HT-29 (cell line): ENCODE measurements around the gene SEMA4B.

GRCh38 chr15:89748231-89749323 is 2.5 kb downstream of the MESP1 start:
- RAMPAGE, long total RNA, result no peak

DNA sequence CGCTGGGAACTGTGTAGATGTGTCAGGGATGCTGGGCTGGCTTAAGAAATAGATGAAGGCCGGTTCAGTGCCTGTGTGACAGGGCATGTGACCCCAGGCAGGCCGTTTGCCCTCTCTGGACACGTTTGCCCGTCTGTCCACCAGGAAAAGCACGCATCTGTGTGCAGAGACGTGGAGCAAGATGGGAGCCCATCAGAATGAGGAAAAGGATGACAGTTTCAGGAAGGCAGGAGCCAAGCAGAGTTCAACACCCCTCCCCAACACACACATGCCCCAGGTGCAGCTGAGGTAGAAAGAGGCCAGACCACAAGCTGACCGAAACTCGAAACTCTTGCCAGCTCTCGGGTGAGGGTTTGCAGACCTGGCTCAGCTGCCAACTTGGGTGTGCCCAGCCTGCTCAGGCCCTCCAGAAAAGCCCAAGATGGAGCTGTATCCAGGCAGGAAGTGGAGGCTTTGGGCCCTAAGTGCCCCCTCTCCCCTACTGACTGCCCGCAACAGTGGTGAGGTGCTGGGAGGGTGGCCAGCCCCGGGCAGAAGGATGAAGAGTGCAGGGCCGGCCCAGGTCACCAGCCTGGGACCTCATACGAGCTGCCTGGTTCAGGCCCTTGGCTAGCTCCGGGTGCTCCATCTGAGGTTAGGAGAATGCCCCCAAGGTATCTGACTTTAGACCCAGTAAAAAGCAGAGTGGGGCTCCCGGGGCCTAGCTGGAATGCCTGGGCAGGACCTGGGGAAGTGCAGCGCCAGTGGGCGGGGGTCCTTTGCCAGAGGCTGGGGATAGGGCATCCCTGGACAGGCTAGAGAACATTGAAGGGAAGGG is 10.2 kb upstream of the MESP1 start:
- RAMPAGE, long total RNA, result no peak

GRCh38 chr15:89794887-89795315 is 18.8 kb downstream of the MESP2 start:
- RAMPAGE, long total RNA, result no peak

GRCh38 chr15:89797152-89798079 is 17.2 kb downstream of the ANPEP start:
- RAMPAGE, long total RNA, result no peak

DNA sequence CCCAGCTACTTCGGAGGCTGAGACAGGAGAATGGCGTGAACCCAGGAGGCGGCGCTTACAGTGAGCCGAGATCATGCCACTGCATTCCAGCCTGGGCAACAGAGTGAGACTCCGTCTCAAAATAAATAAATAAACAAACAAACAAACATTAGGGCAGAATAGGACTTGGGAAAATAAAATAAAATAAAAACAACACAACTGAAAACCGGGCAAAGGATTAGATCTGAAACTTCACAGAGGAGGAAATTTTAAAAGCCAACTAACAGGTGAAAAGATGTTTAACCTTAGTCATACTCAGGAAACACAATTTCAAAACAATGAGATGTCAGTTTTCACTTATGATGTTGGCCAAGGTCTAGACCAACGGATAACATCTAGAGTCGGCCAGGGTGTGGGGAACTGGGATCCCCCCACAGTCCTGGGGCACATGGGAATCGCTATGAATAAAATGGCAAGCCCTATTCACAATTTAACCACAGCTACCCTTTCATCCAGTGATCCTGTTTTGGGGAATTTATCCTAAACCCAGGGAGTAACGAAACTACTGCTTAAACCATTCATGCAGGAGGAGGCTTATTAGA is 6.0 kb upstream of the ANPEP start:
- RAMPAGE, long total RNA, result no peak

DNA sequence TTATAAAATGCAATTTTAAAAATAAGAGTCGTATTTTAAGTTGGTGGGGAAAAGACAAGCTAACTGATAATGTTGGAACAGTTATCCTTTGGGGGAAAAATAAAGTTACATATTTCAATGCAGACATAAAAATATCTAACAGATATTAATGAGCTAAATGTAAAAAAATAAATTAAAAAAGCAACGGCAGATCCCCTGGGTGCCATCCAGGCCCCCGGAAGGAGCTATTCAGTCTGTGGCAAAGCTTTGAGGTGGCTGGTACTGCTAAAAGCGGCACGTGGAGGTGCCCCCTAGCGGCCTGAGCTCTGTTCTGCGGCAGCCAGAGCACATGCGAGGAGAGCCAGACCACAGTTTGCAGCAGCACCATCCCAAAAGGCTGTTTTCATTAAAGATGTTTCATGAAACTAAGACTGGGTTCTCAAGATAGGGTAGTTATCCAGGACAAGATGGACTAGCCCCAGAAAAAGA is 18.9 kb downstream of the AP3S2 start:
- RAMPAGE, long total RNA, result no peak

GRCh38 chr15:89913132-89913845 is 537 bp upstream of the ARPIN start:
- RAMPAGE, long total RNA, result no peak

DNA sequence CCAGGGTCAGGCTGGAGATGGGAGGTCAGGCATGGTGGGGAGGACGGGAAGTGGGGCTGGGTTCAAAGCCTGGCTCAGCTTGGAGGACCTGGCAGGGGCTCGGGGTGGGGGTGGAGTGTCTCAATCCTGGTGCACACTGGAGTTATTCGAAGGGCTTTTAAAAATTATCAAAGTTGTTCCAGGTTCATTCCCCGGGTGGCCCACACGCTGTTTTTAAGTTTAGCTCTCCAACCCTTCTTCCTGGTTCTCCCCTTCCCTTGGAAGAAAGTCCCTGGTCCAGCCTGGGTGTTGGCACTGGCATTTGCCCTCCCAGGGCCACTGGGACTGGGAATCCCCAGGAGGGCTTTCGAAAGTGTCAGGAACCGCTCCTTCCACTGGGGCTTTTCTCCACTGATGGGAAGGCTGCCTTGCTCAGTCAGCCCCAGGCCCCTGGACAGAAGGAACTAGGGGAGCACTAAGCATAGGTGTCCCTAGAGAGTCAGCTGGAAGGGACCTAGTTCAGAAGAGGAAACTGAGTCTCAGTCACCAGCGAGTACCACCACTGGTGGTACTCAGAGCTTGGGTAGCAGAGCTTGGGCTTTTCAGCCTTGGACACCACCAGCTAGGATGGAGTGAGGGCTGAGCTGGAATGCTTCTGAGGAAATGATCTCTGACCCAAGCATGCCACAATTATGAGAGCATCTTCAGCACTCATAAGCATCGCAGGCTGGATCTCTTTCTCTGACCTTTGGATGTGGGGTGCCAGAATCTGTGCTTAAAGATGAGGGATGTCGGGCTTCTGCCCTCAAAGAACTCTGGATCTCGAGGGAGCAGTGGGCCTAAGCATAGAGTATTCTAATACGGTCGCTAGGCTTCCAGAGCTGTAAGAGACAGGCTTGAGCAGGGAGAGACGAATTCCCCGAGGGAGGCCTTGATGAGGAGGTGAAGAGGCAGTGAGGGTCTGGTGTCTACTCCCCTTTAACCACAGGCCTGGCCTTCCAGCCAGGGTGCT is 36.2 kb downstream of the ZNF710 start:
- RAMPAGE, long total RNA, result no peak

DNA sequence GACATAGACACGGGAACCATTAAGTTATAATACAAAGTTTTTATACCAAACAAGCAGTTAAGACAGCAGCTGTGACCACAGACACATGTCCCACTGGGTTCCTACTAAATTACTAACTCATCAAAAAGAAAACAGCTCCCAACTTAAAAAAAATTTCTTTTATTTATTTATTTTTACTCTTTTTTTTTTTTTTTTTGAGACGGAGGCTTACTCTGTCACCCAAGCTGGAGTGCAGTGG is 30.8 kb downstream of the IDH2 start:
- RAMPAGE, long total RNA, result no peak

- RAMPAGE, long total RNA, result no peak
Observed at GRCh38 chr15:90093989-90094324, 8.3 kb downstream of the IDH2 start.

DNA sequence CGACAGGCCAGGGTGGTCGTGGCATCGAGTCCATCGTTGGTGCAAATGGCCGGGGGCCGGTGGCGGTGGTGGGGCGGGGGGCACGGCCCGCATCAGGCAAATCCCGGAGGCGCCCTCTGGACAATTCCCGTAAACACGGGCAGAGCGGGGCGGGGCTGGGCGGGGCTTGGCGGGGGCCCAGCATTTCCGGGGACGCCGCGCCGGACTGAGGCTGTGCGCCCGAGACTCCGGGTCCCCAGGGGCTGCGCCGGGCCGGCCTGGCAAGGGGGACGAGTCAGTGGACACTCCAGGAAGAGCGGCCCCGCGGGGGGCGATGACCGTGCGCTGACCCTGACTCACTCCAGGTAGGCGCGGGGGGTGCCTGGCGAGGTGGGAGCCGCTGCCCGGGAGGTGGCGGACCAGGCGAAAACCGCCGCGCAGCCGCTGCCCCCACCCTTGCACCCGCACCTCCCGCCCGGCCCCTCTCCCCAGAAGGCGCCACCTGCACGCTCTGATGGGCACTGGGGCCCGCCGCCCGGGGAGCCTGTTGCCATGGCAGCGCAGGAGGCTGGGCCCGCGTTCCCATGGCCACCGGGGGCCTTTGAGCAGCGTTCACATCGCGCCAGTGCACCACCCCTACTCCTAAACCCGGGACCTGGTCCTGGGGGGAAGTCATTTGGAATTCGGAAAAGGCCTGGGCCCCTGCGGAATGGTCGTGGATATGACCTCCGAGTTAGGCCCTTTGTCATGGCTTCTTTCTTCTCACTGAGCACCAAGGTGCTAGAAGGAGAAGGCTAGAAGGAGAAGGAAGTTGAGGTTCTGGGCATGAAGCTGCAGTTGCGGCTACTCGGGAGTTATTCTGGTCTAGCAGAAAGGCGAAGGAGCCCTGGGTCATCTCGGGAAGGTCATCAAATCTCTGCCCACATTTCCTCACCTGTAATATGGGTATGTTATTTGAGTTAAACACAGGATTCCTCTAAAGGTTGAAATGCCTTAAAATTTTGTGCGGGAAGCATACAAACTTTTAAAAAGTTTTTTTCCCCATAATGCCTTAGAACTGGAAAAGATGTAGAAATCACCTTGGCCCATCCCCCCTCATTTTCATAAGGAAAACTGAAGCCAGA is 16.0 kb upstream of the SEMA4B start:
- RAMPAGE, long total RNA, result no peak

- RAMPAGE, long total RNA, result no peak
Observed at GRCh38 chr15:90200595-90201833, at the start of gene SEMA4B. SEMA4B (plus strand) TSS chr15:90201330.

DNA sequence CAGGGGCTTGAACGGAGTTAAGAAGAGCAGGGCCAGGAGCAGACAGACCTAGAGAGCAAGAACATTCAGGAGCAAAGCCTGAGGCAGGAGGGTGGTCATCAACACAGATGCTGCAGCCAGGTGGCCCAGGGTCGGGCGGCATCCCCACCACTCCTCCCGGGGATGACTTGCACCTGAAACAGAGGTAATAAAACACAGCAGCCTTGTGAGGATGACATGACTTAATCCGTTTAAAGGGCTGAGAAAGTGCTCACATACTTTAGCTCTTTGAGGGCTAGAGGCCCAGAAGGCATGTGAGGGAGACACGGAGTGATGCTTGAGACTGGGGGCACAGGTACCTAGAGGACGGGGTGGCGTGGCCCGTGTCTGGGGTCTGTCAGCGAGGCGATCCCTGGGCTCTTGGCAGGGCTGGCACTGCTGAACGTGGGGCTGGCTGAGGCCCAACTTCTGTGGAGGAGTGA is 9.3 kb downstream of the SEMA4B start:
- RAMPAGE, long total RNA, result no peak

GRCh38 chr15:90227487-90227947 is 6.2 kb downstream of the CIB1 start:
- RAMPAGE, long total RNA, result no peak

DNA sequence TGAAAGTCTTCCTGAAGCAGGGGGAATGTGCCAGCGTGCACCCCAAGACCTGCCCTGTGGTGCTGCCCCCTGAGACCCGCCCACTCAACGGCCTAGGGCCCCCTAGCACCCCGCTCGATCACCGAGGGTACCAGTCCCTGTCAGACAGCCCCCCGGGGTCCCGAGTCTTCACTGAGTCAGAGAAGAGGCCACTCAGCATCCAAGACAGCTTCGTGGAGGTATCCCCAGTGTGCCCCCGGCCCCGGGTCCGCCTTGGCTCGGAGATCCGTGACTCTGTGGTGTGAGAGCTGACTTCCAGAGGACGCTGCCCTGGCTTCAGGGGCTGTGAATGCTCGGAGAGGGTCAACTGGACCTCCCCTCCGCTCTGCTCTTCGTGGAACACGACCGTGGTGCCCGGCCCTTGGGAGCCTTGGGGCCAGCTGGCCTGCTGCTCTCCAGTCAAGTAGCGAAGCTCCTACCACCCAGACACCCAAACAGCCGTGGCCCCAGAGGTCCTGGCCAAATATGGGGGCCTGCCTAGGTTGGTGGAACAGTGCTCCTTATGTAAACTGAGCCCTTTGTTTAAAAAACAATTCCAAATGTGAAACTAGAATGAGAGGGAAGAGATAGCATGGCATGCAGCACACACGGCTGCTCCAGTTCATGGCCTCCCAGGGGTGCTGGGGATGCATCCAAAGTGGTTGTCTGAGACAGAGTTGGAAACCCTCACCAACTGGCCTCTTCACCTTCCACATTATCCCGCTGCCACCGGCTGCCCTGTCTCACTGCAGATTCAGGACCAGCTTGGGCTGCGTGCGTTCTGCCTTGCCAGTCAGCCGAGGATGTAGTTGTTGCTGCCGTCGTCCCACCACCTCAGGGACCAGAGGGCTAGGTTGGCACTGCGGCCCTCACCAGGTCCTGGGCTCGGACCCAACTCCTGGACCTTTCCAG is 5.1 kb downstream of the CIB1 start:
- RAMPAGE, long total RNA, result no peak

DNA sequence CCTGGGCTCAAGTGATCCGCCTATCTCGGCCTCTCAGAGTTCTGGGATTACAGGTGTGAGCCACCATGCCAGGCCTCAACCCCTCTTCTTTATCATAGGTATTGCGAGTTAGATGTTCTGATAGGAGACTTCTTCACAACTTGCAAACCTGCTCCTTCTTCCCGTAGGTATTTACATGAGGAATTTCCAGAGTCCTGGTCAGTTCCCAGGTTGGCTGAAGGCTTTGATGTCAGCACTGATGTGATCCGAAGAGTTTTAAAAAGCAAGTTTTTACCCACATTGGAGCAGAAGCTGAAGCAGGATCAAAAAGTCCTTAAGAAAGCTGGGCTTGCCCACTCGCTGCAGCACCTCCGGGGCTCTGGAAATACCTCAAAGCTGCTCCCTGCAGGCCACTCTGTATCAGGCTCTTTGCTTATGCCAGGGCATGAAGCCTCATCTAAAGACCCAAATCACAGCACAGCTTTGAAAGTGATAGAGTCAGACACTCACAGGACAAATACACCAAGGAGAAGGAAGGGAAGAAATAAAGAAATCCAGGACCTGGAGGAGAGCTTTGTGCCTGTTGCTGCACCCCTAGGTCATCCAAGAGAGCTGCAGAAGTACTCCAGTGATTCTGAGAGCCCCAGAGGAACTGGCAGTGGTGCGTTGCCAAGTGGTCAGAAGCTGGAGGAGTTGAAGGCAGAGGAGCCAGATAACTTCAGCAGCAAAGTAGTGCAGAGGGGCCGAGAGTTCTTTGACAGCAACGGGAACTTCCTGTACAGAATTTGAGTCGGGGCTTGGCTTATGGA is 5.7 kb downstream of the NGRN start:
- RAMPAGE, long total RNA, result no peak

DNA sequence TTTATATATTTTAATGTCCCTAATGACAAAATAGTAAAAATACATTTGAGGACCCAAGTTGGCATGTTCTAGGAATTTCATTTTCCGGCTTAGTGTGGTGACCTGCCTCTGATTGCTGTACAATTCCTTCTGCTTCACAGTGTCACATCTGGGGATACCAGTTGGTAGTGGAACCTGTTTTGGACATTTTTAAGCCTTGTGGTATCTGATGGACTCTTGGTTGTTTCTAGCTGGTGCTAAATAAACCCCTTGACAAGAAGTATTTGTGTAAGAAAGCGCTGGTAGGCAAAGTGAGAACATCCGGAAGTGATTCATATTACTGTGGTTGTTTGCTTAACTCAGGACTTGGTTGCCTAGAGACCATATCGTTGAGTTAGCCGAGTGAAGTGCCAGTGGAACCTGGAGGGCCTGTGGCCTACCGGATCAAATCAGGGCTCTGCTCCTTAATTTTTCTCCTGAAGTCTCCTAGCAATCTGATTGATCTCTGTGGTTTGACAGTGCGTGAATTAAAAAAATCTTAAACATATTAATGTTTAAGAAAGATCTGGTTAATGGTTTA is 12.8 kb downstream of the IQGAP1 start:
- RAMPAGE, long total RNA, result no peak

GRCh38 chr15:90407257-90408475 is 19.6 kb downstream of the IQGAP1 start:
- RAMPAGE, long total RNA, result no peak

GRCh38 chr15:90419715-90420479 is 31.9 kb downstream of the IQGAP1 start:
- RAMPAGE, long total RNA, result no peak

DNA sequence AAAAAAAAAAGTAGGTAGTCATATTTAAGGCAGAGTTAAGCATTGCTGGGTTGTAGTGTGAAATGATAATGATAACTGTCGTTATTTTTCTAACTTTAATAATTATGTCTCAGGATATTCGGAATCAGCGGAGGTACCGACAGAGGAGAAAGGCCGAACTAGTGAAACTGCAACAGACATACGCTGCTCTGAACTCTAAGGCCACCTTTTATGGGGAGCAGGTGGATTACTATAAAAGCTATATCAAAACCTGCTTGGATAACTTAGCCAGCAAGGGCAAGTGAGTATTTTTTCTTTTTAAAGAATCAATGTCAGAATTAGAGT is 37.3 kb upstream of the CRTC3 start:
- RAMPAGE, long total RNA, result no peak